Testis (tissue), 5 donors: ENCODE measurements around the gene RGSL1.

GRCh38 chr1:182193712-182194292 is 132.3 kb upstream of the ZNF648 start:
- PRO-cap, 3 experiments, result no peak in any of the 3 experiments
- RAMPAGE, long total RNA, 2 experiments, result no peak in any of the 2 experiments
- RRBS, result no CpG with 5 or more reads among the region's 3 CpGs

- PRO-cap, 3 experiments, result no peak in any of the 3 experiments
- RAMPAGE, long total RNA, 2 experiments, result no peak in any of the 2 experiments
- RRBS, result no CpG with 5 or more reads among the region's 4 CpGs
Measured at GRCh38 chr1:182197613-182198024, 136.1 kb upstream of the ZNF648 start.

GRCh38 chr1:182217946-182218388 is 156.5 kb upstream of the ZNF648 start:
- PRO-cap, 3 experiments, result no peak in any of the 3 experiments
- RAMPAGE, long total RNA, 2 experiments, result no peak in any of the 2 experiments
- RRBS, result no CpG with 5 or more reads among the region's 4 CpGs

DNA sequence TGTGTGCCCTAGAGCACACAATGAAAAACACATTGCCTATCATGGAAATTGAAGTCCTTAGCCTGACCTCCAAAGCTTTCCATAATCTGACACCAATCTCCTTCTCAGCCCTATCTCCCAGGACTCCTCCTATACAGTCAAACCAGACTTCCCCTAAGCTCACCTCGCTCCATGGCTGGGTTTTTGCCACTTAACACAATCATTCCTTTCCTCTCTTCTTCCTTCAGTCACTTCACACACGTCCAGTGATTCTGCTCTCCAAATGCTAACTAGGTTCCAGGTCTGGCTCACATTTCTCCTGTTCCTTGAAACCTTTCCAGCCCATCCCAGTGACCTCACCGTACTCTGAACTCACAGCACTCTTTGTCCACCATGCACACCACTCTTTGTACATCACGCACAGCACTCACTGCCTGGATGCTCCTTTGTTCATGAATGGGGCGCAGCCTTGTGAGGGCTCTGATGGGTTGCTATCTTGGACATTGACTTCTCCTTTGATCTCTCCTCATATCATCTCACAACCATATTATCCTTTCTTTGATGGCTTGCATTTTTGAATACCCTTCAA is 98.4 kb downstream of the GLUL start:
- PRO-cap, 3 experiments, result no peak in any of the 3 experiments
- RAMPAGE, long total RNA, 2 experiments, result no peak in any of the 2 experiments
- RRBS, result no CpG with 5 or more reads among the region's 5 CpGs

DNA sequence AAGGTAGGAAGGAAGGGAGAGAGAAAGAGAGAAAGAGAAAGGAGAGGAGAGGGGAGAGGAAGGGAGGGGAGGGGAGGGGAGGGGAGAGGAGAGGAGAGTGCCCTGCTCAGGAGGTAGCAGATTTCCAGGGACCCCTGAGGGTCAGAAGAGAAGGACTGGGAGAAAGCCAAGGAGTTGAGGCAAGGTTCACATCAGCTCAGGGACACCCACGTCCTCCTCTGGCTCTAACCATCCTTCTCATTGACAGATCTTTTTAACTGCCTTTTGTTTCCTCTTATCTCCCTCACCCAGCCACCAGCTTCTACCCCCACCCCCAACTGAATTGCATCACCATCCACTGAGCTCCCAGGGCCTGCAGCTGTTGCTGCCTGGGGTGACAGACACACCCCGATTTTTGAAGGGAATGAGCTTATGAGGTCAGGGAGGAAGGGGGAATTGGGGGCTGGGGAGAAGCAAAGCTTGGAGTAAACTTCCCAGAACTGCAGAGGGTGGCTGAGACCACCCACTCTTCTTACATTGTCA is 91.6 kb downstream of the GLUL start:
- PRO-cap, 3 experiments, result peak in 3 of 3 experiments; most common plus-strand start position 357 of the sequence (in 1); most common minus-strand start position 242 of the sequence (in 3)
- RAMPAGE, long total RNA, 2 experiments, result no peak in any of the 2 experiments
- RRBS, result no CpG with 5 or more reads among the region's 2 CpGs

DNA sequence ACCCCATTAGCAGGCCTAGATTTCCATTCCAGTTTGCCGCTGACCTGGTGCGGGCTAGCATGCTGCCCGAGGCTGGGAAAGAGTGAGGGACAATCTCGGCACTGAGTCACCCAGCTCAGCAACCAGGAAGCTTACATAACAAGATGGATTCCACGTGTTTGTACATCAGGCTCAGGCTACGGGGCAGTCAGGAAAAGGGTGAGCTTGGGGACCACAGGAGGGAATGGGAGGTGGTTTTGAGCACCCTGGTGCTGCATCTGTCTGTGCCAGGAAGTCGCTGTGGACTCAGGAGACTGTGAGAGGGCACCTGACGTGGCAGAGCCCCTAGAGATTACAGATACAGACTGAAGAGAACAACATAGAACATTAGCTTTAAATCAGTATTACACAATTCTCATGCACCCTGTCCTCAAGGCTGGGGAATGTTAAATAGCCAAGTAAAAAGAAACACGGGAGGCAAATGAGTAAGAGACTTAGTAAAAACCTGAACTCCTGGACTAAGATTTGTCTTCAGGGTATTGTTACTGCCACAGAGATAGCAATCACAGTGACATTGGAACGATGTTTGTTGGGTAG is 51.2 kb downstream of the GLUL start:
- PRO-cap, 3 experiments, result no peak in any of the 3 experiments
- RAMPAGE, long total RNA, 2 experiments, result no peak in any of the 2 experiments
- RRBS, result no CpG with 5 or more reads among the region's 10 CpGs

- PRO-cap, 3 experiments, result peak in 2 of 3 experiments; most common plus-strand start chr1:182390621 (in 2); most common minus-strand start chr1:182390481 (in 1)
- RAMPAGE, long total RNA, 2 experiments, result no peak in any of the 2 experiments
- RRBS, result 2% methylated on average over 12 of the region's 35 CpGs
Measured at GRCh38 chr1:182390212-182390889, 1.2 kb downstream of the GLUL start.

DNA sequence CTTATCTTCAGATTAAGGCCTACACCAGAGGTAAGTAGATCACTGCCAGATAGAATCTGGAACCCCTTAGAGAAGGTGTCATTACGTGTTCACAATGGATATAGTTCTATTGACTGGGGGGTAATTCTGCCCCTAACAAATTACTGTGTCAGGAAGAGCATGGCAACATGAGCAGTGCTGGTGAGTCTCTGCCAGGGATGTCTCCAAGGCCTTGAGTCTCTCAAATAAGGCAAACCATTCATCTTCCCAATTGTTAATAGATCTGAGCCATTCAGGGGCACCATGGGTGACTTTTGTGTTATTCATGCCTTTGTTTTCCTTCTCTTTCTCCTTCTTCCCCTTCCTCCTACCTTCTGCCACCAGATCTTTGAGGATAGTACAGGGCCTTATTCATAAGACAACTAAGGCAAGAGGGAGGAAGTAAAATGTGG is at the start of gene RGSL1:
Gene RGSL1, plus strand, starts transcription at position 148 of the 431 bp plus-strand sequence.
- PRO-cap, 3 experiments, result peak in 2 of 3 experiments; most common plus-strand start position 138 of the sequence (in 2); most common minus-strand start position 58 of the sequence (in 1)
- RAMPAGE, long total RNA, 2 experiments, result start-site peak on the plus strand in 2 of 2 experiments, centred at positions 130 to 153 of the sequence, 26 to 53 reads per replicate
- RRBS, result no CpG with 5 or more reads among the region's 1 CpG

DNA sequence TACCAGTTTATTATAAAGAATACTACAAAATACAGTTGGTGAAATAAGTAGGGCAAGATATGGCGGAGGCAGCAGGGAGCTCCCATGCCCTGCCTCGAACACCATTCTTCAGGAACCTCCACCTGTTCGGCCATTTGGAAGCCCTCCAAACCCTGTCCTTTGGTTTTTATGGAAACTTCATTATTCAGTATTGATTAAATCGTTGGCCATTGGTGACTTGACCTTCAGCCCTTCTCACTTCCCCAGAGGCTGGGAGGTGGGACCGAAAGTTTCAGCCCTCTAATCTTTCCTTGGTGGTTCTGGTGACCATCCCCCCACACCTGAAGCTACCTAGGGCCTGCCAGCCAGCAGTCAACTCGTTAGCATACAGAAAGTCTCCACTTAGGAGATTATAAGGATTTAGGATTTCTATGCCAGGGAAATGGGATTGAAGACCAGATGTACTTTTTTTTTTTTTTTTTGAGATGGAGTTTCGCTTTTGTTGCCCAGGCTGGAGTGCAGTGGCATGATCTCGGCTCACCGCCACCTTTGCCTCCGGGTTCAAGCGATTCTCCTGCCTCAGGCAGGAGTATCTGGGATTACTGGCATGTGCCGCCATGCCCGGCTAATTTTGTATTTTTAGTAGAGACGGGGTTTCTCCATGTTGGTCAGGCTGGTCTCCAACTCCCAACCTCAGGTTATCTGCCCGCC is 6.8 kb downstream of the DHX9 start:
- PRO-cap, 3 experiments, result no peak in any of the 3 experiments
- RAMPAGE, long total RNA, 2 experiments, result no peak in any of the 2 experiments
- RRBS, result no CpG with 5 or more reads among the region's 15 CpGs

DNA sequence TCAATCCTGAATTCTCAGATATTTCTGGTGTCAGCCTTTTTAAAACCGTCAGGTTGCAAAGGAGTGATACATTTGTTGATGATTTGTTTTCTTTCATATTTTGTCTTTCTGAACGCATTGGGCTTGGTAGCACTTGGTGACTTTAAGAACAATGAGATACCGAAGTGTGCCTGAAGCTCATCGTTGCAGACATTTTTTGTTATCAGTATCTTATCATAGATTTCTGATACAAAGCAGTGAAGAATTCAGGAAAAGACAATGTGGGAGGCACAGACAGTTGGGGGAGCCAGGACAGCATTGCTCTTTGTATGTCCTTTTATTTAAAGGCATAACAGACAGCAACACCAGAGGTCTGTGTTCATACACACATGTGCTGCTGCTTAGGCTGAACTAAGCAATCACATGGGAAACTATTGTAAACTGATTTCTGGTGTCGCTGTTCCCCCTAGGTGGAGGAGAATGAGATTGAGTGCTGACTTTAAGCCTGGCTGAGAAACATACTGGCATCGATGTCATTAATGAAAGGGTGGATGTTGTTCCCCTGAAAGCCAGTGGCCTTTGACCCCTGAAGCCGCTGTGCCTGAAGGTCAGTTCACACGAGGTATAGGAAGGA is 16.1 kb downstream of the DHX9 start:
- PRO-cap, 3 experiments, result no peak in any of the 3 experiments
- RAMPAGE, long total RNA, 2 experiments, result no peak in any of the 2 experiments
- RRBS, result no CpG with 5 or more reads among the region's 8 CpGs

DNA sequence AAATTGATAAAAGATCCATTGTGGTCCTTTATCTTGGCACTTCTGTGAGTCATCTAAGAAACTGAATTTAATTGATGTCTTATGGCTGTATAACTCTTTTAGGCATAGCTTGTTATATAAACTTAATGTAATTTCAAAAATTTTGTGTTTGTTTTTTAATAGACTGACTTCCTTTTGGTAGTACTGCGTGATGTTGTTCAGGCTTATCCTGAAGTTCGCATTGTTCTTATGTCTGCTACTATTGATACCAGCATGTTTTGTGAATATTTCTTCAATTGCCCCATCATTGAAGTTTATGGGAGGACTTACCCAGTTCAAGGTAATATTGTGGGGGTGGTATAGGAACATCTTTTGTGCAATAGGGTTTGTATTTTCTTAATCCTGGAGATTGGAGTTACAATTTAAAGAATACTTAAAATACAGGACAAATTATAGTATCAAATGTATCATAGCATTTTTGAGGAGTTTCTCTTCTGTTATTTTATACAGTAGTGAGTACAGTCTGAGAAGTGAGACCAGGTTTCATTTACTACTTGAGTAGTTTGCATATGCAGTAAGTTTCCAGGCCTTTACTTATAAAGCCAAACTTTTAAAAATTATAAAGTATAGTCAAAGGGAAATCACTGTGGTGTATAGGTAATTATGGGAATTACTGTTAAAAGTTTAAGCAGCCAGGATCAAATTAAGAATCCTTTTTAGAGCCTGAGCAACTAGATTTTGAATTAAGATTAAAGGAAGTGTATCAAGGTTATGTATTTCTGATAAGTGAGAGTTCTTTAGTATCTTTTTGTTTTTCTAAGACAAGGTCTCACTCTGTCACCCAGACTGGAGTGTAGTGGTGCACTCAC is 33.3 kb downstream of the DHX9 start:
- PRO-cap, 3 experiments, result no peak in any of the 3 experiments
- RAMPAGE, long total RNA, 2 experiments, result no peak in any of the 2 experiments
- RRBS, result no CpG with 5 or more reads among the region's 2 CpGs

DNA sequence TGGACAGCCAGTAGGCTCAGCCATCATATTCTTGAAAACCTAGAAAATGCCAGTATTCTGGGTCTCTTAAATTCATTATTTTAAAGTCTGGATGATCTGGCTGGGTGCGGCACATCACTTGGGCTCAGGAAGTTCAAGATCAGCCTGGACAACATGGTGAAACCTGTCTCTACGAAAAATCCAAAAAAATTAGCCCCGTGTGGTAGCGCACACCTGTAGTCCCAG is 44.7 kb downstream of the DHX9 start:
- PRO-cap, 3 experiments, result no peak in any of the 3 experiments
- RAMPAGE, long total RNA, 2 experiments, result no peak in any of the 2 experiments
- RRBS, result no CpG with 5 or more reads among the region's 4 CpGs

GRCh38 chr1:182888436-182889386 is 49.6 kb downstream of the DHX9 start:
- PRO-cap, 3 experiments, result no peak in any of the 3 experiments
- RAMPAGE, long total RNA, 2 experiments, result no peak in any of the 2 experiments
- RRBS, result no CpG with 5 or more reads among the region's 9 CpGs

DNA sequence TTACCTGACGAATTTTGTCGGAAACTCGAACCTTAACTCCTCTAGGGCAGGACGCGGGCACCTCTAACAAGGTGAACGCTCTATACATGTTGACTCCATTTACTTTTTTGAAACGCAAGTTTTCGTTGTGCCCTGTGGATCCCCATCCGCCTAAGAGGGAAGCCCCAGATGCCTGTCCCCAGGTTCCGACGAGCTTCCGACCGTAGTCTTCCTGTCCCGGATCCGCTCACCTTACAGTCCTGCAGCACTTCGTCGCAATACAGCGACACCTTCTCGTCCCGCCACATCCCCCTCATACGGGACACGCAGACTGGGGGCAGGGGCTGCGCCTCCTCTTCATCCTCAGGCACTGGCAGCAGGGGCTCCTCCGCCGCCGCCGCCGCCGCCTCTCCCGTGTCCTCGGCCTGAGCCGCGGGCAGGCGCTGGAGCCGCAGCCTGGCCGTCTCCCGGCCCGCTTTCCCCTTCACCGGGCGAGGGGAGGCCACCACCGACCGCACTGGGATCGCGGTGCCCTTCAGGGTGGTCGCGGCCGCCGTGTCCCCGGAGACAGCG is 391 bp downstream of the SHCBP1L start:
- PRO-cap, 3 experiments, result peak in 3 of 3 experiments; most common plus-strand start position 206 of the sequence (in 3); most common minus-strand start position 224 of the sequence (in 1)
- RAMPAGE, long total RNA, 2 experiments, result no peak in any of the 2 experiments
- RRBS, result 2% methylated on average over 9 of the region's 50 CpGs

GRCh38 chr1:182962564-182962970 is 9.6 kb upstream of the SHCBP1L start:
- PRO-cap, 3 experiments, result peak in 3 of 3 experiments; most common plus-strand start chr1:182962763 (in 3)
- RAMPAGE, long total RNA, 2 experiments, result no peak in any of the 2 experiments
- RRBS, result no CpG with 5 or more reads among the region's 5 CpGs

DNA sequence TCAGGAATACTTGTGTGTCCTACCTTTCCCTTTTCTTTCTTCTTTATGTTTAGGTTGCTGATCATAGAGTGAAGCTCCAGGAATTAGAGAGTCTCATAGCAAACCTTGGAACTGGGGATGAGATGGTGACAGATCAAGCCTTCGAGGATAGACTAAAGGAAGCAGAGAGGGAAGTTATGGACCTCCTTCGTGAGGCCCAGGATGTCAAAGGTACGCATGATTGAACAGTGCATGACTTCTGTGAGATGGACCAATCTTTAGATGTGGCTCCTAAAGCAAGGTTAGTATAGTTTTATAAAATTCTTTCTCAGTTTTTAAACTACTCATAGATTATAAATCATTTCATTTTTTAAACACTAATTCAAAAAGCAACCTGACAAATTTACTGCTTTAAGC is 57.5 kb upstream of the LAMC2 start:
- PRO-cap, 3 experiments, result no peak in any of the 3 experiments
- RAMPAGE, long total RNA, 2 experiments, result no peak in any of the 2 experiments
- RRBS, result no CpG with 5 or more reads among the region's 3 CpGs

- PRO-cap, 3 experiments, result no peak in any of the 3 experiments
- RAMPAGE, long total RNA, 2 experiments, result no peak in any of the 2 experiments
- RRBS, result no CpG with 5 or more reads among the region's 4 CpGs
Measured at GRCh38 chr1:183272562-183272875, 86.5 kb downstream of the LAMC2 start.

GRCh38 chr1:183291686-183292326 is 105.7 kb downstream of the LAMC2 start:
- PRO-cap, 3 experiments, result no peak in any of the 3 experiments
- RAMPAGE, long total RNA, 2 experiments, result no peak in any of the 2 experiments
- RRBS, result no CpG with 5 or more reads among the region's 9 CpGs

DNA sequence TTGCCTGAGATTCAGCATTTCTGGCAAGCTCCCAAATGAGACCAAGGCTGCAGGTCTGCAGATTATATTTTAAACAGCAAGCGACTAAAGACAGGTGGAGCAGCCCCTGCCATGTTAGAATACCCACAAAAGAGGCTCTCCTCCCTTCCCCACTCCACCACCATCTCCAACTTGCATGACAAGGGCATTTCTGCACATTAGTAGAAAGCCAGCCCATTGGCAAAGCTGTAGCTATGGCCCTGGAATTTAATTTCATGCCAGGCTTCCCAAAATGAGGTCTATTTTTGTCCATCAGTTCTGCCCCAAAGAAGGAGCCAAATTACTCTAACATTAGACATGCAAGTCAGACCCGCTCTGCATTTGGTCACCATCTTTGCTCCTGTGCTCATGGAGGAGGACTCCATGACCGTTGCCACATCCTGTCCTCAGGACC is 115.1 kb downstream of the LAMC2 start:
- PRO-cap, 3 experiments, result no peak in any of the 3 experiments
- RAMPAGE, long total RNA, 2 experiments, result no peak in any of the 2 experiments
- RRBS, result no CpG with 5 or more reads among the region's 3 CpGs

GRCh38 chr1:183467594-183468041 is 4.7 kb upstream of the SMG7 start:
- PRO-cap, 3 experiments, result no peak in any of the 3 experiments
- RAMPAGE, long total RNA, 2 experiments, result no peak in any of the 2 experiments
- RRBS, result no CpG with 5 or more reads among the region's 1 CpG